ENCODE measurements around a stretch of chr11.

DNA sequence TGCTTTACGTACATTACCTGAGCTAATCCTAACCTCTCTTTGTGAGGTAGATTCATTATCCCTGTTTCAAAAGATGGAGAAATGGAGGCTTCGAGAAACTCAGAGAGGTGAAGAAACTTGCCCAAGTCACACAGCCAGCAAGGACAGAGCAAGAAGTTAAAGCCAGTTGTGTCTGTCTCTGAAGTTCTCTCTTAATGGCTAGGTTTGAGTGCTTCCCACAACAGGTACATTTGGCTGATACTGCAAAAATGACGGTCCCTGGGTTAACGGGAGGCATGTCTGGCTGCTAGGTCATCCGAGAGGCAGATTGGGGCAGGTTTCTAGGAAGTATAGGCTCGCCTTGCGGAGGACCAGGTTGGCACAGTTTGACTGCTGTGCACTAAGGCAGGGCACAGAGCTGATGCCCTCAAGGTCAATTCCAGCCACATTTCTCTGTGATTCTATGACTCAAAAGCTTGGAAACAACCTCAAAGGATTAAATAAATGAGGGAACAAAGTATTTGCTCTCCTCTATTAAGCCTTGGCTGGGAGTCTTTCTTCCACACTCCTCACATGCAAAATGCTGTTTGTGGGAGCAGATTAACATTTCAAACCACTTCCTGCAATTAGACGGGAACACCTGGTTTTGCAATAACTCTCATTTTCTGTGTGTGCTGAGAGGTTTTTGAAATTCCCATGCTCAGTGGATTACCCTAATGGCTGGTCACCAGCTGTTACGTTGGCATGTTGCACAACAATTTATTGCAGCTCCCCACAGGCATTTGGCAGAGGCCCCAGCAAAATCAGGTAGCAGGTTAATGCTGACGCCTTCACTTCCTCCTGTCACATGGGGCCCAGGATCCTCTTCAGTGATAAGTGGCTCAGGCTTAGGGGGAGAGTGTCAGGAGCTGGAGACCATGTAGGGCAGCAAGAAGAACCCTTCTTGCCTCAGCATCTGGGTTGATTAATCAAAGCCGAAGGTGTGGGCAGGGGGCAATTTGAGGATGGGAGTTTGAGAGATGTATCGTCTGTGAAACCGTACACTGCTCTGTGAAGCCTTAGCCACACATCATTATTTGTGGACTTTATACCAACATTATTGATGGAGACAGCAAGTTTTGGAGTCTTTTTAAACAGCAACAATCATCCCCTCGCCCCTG, 61.0 kb upstream of the PLET1 start:
- RRBS = no CpG with 5 or more reads among the region's 14 CpGs
CAGE:
- cytosol, long polyA plus RNA = no peak
- long polyA plus RNA = no peak
- nucleus, long polyA plus RNA = no peak

DNA sequence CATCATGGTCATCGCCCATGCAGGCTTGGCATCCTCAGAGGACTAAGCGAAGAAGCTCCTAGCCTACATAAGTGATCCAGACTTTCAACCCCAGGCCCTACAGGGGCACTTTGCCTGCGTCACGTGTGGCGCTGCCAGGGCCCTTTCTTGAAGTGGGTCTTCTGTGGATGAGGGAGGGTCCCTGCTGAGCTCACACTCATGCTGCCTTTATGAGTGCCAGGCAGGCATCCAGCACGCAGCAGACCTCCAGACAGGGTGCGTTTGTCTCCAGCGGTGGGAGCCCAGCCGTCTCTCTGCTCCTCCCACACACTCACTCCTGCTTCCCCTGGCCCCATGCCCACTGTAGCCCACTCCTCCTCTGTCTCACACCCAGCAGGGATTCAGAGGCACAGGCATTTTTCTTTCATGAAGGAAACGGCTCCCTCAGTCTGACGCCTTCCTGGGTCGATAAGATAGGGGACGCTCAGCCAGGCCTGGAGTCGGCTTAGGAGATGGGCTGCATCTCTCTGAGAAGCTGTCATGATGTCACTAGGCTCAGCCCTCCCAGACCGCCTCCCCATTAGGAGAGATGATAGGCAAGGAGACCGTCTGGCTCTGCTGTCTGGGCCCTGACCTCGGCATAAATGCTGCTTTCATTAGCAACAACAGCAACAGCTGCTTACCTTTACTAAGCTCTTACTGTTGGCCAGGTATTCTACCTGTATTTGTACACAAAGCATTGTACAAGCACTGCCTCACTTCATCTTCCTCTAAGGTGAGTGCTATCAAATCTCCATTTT, 183.9 kb upstream of the NCAM1 start:
- RRBS = no CpG with 5 or more reads among the region's 17 CpGs
CAGE:
- cytosol, long polyA plus RNA = no peak
- long polyA plus RNA = no peak
- nucleus, long polyA plus RNA = no peak

- RRBS = no CpG with 5 or more reads among the region's 2 CpGs
CAGE:
- cytosol, long polyA plus RNA = no peak
- long polyA plus RNA = no peak
- nucleus, long polyA plus RNA = no peak
These were observed 164.2 kb upstream of the NCAM1 start for GRCh38 chr11:112797082-112797444.

DNA sequence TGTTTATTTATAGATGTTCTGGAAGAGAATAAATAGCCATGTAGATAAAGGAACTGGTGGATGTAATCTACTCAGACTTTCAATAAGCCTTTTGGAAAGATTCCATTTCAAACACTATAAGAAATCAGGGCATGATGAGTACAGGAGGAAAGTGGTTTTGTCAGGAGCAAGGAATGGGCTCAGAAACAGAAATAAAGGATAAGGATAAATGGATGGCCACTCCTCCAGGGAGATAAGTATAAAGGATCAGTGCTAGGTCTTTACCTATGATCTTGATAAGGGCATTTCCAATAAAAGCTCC, 108.6 kb upstream of the NCAM1 start:
CAGE:
- cytosol, long polyA plus RNA = no peak
- long polyA plus RNA = no peak
- nucleus, long polyA plus RNA = no peak

DNA sequence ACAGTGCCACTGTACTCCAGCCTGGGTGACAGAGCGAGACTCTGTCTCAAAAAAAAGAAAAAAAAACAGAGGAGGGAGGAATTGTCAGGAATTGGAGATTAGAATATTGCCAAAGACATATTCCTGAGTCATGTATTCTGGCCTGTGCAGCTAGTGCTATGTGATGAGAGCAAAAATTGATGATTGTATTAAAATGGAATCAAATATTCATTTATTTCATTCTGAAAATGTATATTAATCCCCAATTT, 148.0 kb downstream of the NCAM1 start:
- RRBS = no CpG with 5 or more reads among the region's 1 CpG
CAGE:
- cytosol, long polyA plus RNA = no peak
- long polyA plus RNA = no peak
- nucleus, long polyA plus RNA = no peak

- RRBS = no CpG with 5 or more reads among the region's 4 CpGs
CAGE:
- cytosol, long polyA plus RNA = no peak
- long polyA plus RNA = no peak
- nucleus, long polyA plus RNA = no peak
These were observed 158.2 kb upstream of the TTC12 start for GRCh38 chr11:113155946-113156748.

DNA sequence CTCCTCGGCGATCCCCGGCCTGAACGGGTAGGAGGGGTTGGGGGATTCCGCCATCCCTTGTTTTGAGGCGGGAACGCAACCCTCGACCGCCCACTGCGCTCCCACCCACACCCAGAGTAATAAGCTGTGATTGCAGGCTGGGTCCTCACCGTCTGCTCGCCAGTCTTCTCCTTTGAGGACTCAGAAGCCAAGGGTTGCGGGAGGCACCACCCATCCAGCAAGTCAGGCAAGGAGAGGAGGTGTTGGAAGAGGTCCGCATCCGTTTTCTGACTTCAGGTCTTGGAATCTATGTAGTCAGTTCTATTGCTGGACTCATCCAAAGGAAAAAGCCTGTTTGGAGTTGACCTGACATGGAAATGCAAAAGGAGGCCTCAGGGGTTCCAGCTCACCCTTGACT, 309 bp upstream of the DRD2 start:
- RRBS = 4% methylated on average over 3 of the region's 15 CpGs
CAGE:
- cytosol, long polyA plus RNA = no peak
- long polyA plus RNA = no peak
- nucleus, long polyA plus RNA = no peak

DNA sequence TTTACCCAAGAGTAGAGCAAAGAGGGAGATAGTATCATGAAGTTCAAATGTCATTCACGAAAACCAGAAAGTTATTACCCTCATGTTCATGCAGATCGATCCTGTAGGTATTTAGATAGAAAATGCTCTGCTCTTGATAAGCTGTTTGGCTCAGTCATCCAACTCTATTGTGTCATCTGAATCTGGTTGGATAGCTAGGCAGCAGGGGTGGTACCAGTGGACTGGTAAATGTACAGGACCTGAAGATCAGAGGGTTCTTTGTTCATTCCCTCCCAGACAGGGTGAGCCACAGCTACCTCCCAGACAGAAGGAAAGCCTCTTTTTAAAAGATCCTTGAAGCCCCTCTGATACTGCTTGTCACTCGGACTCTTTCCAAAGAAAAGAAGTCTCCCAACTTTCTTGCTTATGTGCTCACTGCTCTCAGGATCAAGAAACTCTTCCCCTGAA, 29.9 kb upstream of the DRD2 start:
- RRBS = no CpG with 5 or more reads among the region's 3 CpGs
CAGE:
- cytosol, long polyA plus RNA = no peak
- long polyA plus RNA = no peak
- nucleus, long polyA plus RNA = no peak

GRCh38 chr11:114052137-114052604, 7.3 kb upstream of the ZBTB16 start:
- RRBS = no CpG with 5 or more reads among the region's 6 CpGs
CAGE:
- cytosol, long polyA plus RNA = no peak
- long polyA plus RNA = no peak
- nucleus, long polyA plus RNA = no peak

- RRBS = 2% methylated on average over 11 of the region's 25 CpGs
CAGE:
- cytosol, long polyA plus RNA = no peak
- long polyA plus RNA = no peak
- nucleus, long polyA plus RNA = no peak
These were observed 566 bp downstream of the ZBTB16 start for GRCh38 chr11:114060090-114060464.

DNA sequence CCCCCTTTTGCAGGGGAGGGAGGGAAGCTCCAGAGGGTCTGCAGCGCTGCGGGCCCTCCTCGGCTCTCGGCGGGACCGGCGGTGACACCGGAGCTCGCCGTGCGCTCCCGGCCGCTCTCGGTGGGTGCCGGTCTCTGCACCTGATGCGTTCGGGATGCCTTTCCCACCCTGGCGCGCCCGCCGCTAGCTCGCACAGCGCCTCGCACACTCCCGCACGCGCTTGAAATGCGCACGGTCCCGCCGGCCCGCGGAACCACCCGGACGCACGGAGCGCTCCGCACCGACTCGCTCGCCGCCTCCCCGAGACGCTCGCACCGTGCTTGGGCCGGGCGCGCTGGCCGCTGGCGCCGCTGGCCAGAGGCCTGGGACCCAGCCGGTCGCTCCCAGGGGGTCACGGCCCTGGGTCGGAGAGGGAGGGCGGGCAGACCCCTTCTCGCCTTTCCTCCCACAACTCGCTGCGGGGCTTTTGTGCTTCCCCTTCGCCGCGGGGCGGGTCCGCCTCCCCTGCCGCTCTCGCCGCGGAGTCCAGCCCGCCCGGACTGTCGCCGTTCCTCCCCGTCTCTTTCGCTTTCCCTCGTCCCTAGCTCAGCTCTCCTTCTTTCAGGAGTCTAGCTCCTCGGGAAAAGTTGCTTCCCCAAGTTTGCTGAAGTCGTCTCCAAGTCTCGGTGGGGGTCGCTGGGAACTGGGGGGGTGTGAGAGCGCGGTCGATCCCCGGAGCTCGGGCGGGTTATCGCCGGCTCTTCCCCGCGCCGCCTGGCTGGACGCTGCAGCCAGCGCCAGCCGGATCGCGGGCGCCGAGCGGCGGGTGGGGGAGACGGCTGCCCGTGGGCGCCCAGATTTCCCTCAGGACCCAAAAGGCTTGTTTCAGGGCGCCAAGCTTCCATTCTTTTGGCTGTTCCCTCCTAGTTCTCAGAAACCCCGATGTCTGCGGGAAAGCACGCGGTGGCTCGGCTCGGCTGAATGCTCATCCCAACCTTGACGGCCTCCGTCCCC, 1.2 kb downstream of the ZBTB16 start:
- RRBS = 3% methylated on average over 30 of the region's 112 CpGs
CAGE:
- cytosol, long polyA plus RNA = no peak
- long polyA plus RNA = no peak
- nucleus, long polyA plus RNA = no peak

GRCh38 chr11:114081325-114082165, 22.0 kb downstream of the ZBTB16 start:
- RRBS = no CpG with 5 or more reads among the region's 8 CpGs
CAGE:
- cytosol, long polyA plus RNA = no peak
- long polyA plus RNA = no peak
- nucleus, long polyA plus RNA = no peak

DNA sequence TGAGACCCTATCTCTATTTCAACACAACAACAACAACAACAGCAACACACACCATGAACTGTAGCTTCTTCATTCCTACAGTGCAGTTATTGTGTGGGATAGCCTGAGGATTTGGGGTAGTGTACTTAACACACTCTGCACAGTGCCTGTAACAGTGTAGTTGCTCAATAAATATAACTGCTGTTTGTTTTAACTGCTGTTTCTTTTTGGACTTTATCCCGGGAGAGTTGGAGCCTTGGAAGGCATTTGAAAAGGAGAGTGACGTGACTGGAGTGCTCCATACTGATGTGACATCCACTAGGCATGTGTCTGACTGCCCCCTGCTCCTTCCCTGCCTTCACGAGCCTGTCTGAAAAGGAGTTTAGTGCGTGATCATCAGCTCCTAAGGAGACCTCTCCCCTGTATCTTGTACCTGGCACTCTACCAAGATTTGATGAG, 22.8 kb downstream of the ZBTB16 start:
- RRBS = no CpG with 5 or more reads among the region's 4 CpGs
CAGE:
- cytosol, long polyA plus RNA = no peak
- long polyA plus RNA = no peak
- nucleus, long polyA plus RNA = no peak

GRCh38 chr11:114158408-114159625, 99.3 kb downstream of the ZBTB16 start:
- RRBS = no CpG with 5 or more reads among the region's 18 CpGs
CAGE:
- cytosol, long polyA plus RNA = no peak
- long polyA plus RNA = no peak
- nucleus, long polyA plus RNA = no peak

- RRBS = no CpG with 5 or more reads among the region's 24 CpGs
CAGE:
- cytosol, long polyA plus RNA = no peak
- long polyA plus RNA = no peak
- nucleus, long polyA plus RNA = no peak
These were observed 103.6 kb downstream of the ZBTB16 start for GRCh38 chr11:114162711-114163840.

GRCh38 chr11:114178921-114179696, 117.1 kb upstream of the NNMT start:
- RRBS = no CpG with 5 or more reads among the region's 6 CpGs
CAGE:
- cytosol, long polyA plus RNA = no peak
- long polyA plus RNA = no peak
- nucleus, long polyA plus RNA = no peak

GRCh38 chr11:114185051-114185422, 111.2 kb upstream of the NNMT start:
- RRBS = no CpG with 5 or more reads among the region's 5 CpGs
CAGE:
- cytosol, long polyA plus RNA = no peak
- long polyA plus RNA = no peak
- nucleus, long polyA plus RNA = no peak

DNA sequence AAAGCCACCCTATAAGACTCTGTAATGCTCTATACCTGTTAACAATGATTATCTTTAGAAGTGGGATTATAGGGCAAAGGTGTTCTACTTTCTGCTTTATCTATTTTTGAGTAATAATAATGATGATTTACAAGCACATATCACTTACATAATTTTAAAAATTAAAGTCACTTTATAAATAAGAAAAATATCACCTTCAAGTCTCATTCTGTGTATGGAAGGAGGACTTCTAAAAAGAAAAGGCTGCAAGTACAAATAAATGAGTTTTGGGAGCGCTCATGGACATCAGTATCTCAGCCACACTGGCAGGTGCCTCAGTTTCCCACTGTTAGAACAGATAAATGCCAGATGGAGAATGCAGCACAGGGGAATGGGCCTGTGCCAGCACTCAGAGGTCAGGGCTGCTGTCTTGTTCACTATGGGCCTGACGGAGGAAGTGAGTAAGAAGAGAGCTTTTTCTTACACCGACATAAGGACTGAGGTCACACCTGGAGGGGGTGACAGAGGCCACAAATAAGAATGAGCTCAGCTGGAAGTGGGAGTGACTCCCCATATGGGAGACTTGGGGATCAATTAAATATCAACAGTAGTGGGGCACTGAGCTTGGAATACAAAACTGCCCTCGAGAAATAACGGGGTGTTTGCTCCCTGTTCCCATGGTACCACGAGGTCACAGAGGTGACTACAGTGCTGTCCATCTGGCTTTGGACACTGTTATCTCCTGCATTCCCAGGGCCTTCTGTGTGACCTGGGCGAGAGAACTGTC, 94.3 kb upstream of the NNMT start:
- RRBS = no CpG with 5 or more reads among the region's 7 CpGs
CAGE:
- cytosol, long polyA plus RNA = no peak
- long polyA plus RNA = no peak
- nucleus, long polyA plus RNA = no peak

DNA sequence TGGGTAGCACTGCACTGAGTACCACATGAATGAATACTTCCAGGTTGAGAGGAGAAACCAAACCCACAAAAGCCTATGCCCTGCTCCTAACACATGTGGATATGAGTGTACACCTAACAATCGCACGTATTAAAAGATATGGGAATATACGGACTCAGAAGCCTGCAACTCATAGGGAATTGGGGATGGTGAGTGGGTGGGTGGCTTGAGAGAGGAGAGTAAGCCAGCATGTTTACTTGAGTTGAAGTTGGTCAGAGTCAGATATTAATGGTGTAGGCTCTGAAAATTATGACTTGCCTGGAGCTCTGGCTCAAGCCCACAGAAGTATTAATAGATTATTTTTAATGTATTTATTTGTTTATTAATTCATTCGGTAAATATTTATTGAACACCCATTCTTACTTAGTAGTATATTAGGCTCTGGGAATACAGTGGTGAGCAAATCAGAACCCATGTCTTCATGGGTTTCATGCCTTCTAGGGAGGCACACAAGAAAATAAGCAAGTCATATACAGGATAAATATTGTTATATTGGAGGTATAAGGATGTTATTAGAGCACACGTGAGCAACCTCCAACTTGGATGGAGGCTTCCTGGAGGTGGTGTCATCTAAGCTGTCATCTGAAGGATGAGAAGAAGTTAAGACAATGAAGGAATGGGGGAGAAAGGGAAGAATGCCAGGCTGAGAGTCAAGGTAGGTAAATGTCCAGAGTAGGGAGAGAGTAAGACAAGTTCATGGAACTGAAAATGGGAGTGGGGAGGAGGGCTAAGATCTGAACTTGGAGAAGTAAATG, 72.8 kb upstream of the NNMT start:
- RRBS = no CpG with 5 or more reads among the region's 5 CpGs
CAGE:
- cytosol, long polyA plus RNA = no peak
- long polyA plus RNA = no peak
- nucleus, long polyA plus RNA = no peak

- RRBS = no CpG with 5 or more reads among the region's 2 CpGs
CAGE:
- cytosol, long polyA plus RNA = no peak
- long polyA plus RNA = no peak
- nucleus, long polyA plus RNA = no peak
These were observed 70.3 kb upstream of the NNMT start for GRCh38 chr11:114225777-114226447.